Skeletal muscle satellite cell (primary cell): ENCODE data around the gene ZBTB37.

- CAGE, long polyA plus RNA = no peak
Measured at GRCh38 chr1:172343804-172344162, 76.7 kb upstream of the C1orf105 start.

GRCh38 chr1:172393264-172393736 lies 27.2 kb upstream of the C1orf105 start:
- CAGE, long polyA plus RNA = no peak

DNA sequence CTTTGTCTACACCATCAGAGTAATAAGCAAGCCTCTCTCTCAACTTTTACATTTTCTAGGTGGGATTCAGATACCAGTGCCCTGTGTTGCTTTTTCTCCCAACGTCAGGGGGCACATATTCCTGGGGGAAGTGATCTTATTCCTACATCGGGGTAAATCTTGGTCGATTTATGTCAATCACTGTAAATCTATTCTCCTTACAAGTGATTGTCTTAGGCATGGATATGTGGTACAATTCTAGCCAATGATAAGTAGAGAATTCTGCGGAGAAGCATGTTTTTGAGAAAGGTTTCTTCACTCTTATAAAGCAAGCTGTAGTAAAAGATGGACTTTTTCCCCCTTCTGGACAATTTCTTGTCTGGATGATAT lies 32.8 kb upstream of the FASLG start:
- CAGE, long polyA plus RNA = no peak

GRCh38 chr1:172717660-172717968 lies 58.7 kb downstream of the FASLG start:
- CAGE, long polyA plus RNA = no peak

GRCh38 chr1:172775600-172776373 lies 116.9 kb downstream of the FASLG start:
- CAGE, long polyA plus RNA = no peak

GRCh38 chr1:173409680-173410041 lies 67.5 kb upstream of the PRDX6 start:
- CAGE, long polyA plus RNA = no peak

- CAGE, long polyA plus RNA = no peak
Measured at GRCh38 chr1:173856942-173858153, 10.8 kb upstream of the ZBTB37 start.

- CAGE, long polyA plus RNA = no peak
Measured at GRCh38 chr1:173868133-173869132, at the start of gene ZBTB37. Gene ZBTB37, plus strand, starts transcription at chr1:173868380.

GRCh38 chr1:173870259-173871140 lies 2.3 kb downstream of the ZBTB37 start:
- CAGE, long polyA plus RNA = no peak

DNA sequence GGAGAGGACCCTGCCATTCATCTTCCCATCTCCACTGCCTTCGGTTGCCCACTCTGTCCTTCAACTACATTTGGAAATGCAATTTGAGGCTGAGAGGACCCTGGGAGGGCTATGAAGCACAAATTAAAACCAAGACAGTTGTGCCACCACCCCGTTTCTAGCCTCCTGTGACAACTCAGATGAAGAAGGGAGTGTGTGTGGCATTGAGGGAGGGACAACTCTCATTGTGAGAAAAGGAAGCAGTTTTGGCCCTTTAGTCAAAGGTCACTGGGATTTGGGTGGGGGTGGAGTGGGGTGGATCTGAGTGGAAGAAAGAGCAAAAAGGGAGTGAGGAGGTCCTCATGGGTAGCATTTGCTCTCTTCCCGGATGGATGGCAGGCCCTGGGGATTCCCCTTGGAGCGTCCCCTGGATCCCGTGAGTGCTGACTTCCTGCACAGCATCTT lies 579 bp downstream of the SERPINC1 start:
- CAGE, long polyA plus RNA = no peak

DNA sequence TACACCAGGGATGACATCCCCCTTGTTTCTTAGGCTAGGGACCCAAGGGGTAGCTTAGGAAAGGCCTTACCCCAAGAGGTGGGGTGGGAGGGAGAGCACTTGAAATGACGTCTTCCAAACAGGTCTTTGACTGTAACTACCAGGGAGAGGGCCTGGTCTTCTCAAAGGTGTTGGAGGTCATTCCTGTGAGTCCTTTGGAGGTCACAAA lies 253 bp downstream of the SERPINC1 start:
- CAGE, long polyA plus RNA = no peak

DNA sequence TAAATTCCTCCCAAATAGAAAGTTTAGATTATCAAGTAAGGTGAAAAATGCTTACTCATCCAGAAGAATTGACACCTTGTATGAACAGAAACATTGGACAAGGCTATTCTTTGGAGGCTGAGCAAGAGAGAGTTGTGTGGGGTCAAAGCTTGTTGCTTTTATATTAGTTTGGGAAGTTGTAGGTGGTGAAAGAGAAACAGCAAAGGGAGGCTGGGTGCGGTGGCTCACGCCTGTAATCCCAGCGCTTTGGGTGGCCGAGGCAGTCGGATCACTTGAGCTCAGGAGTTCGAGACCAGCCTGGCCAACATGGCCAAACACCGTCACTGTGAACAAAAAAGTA lies 8.7 kb upstream of the SERPINC1 start:
- CAGE, long polyA plus RNA = no peak

- CAGE, long polyA plus RNA = no peak
Measured at GRCh38 chr1:174018391-174019032, 3.6 kb downstream of the RC3H1 start.

- CAGE, long polyA plus RNA = no peak
Measured at GRCh38 chr1:174239581-174239924, 80.2 kb downstream of the RABGAP1L start.

GRCh38 chr1:174680593-174681067 lies 232.9 kb downstream of the GPR52 start:
- CAGE, long polyA plus RNA = no peak

DNA sequence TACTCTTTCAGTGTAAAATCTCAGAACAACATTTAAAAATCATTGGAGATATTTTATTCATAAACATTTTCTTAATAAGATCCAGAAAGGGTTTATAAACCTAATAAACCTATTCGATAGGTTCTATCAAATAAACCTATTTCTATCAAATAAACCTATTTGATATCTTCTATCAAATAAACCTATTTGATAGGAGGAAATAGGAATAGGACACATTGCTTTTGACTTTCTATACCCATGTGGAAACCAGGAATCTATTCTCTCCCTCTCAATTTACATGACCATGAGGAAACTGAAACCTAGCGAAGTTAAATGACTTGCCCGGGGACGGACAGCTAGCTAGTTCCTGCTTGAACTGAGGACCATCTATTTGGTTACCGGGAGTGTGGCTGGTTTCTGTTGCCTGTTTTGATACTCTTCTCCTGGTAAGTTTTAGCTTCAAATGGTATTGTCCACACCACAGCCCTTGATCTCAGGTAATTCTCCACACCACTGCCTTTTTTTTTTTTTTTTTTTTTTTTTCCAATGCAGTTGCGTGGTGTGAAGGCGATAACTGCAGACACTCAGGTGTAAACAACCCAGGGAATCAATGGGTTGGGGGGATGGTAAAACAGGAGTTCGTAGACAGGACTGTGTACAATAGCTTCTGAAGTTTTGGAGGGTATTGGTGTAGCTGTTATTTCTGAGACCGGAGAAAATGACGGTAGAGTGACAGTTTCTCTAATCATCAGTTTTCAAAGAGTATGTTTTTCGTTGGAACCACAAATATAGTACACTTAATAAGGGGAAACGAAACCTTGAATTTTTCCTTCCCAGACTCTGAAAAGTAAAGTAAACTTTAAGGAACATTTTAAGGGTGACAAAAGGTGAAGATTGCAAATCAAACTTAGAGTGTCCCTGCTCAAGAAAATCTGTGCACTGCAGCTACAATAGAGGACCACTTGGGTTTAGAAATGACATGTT lies 125.4 kb upstream of the CACYBP start:
- CAGE, long polyA plus RNA = no peak

- CAGE, long polyA plus RNA = no peak
Measured at GRCh38 chr1:174954000-174954449, 45.7 kb upstream of the CACYBP start.

GRCh38 chr1:174998143-174999115 lies 1.3 kb upstream of the CACYBP start:
- CAGE, long polyA plus RNA = no peak

GRCh38 chr1:175011189-175011873 lies 11.6 kb downstream of the CACYBP start:
- CAGE, long polyA plus RNA = no peak

- CAGE, long polyA plus RNA = no peak
Measured at GRCh38 chr1:175141932-175142359, 50.6 kb downstream of the KIAA0040 start.